PFSK-1 (cell line): ENCODE data around the genes OR51C1P, OR51F2, OR51T1, OR51Q1, OR52N5, CAVIN3 and OR2AG1.

GRCh38 chr11:4697622-4698021 is at the start of gene OR51C1P:
OR51C1P (minus strand) TSS chr11:4697853.
- RRBS, result no CpG with 5 or more reads among the region's 3 CpGs

- RRBS, result no CpG with 5 or more reads among the region's 1 CpG
Measured at GRCh38 chr11:4821118-4821407, at the start of gene OR51F2. OR51F2 (plus strand) TSS chr11:4821321.

- RRBS, result no CpG with 5 or more reads among the region's 1 CpG
Measured at GRCh38 chr11:4881575-4882054, at the start of gene OR51T1. OR51T1 (plus strand) TSS chr11:4881900.

DNA sequence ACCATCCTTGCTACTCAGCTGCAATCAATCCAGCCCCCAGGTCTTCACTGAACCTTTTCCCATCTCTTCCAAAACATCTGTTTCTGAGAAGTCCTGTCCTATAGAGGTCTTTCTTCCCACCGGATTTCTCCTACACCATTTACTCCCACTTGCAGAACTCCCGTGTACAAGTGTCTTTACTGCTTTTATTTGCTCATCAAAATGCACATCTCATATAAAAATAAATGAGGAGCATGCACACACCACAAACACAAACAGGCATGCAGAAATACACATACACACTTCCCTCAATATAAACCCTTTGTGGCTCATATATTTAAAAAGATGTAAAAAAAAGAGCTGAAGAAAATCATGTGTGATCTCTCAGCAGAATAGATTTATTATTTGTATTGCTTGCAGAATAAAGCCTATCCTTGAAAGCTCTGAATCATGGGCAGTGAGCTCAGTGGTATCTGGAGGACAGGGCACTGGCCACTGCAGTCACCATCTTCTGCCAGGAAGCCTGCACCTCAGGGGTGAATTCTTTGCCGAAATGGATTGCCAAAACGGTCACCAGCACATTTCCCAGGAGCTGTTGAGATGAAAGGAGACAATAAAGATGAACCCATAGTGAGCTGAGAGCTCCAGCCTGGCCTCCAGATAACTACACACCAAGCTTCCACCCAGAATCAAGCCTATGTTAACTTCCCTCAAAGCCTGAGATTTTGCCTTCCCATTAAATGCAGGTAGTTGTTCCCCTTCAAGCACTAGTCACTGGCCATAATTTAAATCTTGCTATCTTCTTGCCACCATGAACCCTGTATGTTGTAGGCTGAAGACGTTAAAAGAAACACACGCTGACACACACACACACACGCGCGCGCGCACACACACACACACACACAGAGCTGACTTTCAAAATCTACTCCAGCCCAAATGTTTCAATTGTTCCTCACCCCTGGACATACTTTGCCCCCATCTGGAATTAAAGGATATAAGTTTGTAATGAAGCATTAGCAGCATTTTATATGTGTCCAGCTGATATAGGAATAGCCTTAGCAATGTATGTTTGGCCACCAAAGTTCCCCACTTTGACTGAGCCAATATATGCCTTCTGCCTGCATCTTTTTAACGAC is 1.4 kb downstream of the HBG1 start:
- RRBS, result no CpG with 5 or more reads among the region's 12 CpGs

DNA sequence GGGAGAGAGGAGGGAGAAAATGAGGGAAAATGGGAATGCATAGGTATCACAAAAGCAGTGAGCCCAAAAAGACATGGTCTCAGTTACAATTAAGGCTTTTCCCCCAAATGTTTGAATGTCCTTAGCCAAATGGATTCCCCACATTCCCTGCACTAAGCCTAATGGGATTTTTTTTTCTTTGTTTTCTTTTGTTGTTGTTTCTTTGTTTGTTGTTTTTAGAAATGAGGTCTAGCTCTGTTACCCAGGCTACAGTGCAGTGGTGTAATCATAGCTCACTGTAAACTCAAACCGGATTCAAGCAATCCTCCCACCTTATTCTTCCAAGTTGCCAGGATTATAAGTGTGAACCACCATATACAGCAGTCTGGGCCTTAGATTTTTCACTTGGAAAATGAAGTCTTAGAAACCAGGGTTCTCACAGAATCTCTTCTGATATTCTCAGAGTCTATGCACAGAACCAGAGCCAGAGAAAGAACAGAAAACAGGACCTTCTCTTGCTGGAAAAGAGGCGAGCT is 420 bp downstream of the OR51M1 start:
- RRBS, result no CpG with 5 or more reads among the region's 2 CpGs

DNA sequence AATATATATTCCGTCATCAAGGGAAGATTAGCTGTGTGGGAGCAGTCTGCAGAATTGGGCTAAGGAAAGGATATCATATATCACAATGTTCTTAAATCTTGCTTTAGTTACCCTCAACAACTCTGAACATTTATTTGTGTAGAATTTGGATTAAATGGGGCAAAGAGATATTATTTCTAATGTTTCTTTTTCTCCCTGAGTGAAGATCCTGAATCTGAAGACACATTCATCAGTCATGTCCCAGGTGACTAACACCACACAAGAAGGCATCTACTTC is at the start of gene OR51Q1:
Gene OR51Q1 (plus strand): TSS at position 146 of the 277 bp plus-strand sequence.
- RRBS, result no CpG with 5 or more reads among the region's 1 CpG

DNA sequence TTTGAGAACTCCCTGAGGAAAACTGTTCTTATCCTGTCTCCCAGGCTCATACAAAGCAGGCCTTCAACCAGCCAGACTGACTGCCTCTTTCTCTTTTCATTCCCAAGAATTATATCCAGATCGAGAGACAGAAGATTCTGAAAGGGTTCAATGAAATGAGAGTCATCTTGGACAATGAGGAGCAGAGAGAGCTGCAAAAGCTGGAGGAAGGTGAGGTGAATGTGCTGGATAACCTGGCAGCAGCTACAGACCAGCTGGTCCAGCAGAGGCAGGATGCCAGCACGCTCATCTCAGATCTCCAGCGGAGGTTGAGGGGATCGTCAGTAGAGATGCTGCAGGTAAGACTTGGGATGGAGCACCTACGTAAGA is 8.6 kb downstream of the TRIM22 start:
- RRBS, result no CpG with 5 or more reads among the region's 5 CpGs

GRCh38 chr11:5783198-5783588 is at the start of gene OR52N5:
OR52N5 (minus strand) TSS chr11:5783355.
- RRBS, result no CpG with 5 or more reads among the region's 3 CpGs

- RRBS, result no CpG with 5 or more reads among the region's 6 CpGs
Measured at GRCh38 chr11:5809165-5809641, 479 bp downstream of the OR52N2 start.

GRCh38 chr11:6225822-6226347 is 8.6 kb downstream of the FHIP1B start:
- RRBS, result no CpG with 5 or more reads among the region's 2 CpGs

DNA sequence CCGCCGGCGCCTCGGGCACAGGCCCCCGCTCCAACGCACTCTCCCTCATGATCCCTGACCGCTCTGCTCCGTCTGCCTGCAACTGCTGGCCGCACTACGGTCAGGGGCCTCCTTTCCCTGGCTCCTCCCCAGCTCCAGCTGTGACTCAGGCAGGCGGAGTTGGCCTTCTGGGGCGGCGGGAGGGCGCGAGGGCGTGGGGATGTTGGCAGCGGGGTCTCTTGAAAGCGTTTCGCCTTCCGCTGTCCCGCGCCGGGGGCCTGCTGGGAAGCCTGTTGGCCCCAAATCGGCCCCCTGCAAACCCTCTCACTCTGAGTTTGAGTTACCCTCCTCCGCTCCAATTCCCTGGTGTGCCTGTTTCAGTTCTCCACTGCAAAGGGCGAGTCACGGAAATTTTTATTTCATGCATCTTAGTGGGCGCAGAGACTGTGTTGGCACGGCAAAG is at the start of gene CAVIN3:
Gene CAVIN3 (minus strand): TSS at position 74 of the 442 bp plus-strand sequence.
- RRBS, result no CpG with 5 or more reads among the region's 29 CpGs

- RRBS, result no CpG with 5 or more reads among the region's 2 CpGs
Measured at GRCh38 chr11:6365534-6366141, 24.6 kb upstream of the SMPD1 start.

DNA sequence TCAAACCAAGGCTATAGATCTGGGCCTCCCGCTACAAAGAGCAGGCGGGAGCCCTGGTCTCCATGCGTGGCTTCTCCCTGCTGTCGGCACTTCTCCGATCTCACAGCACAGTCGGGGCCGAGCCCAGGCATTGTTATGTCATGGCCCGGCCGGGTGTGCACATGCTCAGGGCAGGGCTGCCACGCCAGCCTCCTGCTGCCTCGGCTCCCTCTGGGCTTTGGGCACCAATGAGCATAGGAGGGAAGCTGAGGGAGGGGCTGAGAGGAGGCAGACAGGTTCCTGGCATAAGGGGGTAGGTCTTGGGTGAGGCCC is 16.7 kb downstream of the RRP8 start:
- RRBS, result no CpG with 5 or more reads among the region's 11 CpGs

DNA sequence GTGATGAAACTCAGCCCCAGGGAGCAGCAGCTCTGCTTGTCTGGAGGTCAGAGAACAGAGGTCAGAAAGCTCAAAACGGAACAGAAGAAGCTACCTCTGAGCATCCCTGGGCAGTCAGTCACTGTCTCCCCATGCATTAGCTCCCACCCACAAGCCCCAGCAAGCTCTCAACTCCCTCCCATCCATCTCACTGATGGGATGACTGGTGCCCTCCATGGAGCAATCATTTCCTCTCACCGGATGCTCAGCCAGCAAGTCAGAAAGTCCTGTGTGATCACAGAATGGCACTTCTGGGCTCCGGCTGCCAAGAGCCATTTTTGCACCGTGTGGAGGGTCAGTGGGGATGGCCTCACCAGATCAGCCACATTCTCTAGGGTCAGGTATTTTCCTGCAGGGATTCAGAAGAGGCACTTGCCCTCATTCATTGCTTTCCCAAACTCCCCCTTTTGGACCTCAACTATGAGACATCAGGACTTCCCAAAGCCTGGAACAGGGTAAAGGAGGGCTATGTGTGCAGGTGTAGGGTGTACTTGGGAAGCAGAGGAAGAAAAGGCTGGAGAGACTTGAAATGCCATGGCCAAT is 1.7 kb downstream of the TPP1 start:
- RRBS, result 76% methylated on average over 2 of the region's 4 CpGs

DNA sequence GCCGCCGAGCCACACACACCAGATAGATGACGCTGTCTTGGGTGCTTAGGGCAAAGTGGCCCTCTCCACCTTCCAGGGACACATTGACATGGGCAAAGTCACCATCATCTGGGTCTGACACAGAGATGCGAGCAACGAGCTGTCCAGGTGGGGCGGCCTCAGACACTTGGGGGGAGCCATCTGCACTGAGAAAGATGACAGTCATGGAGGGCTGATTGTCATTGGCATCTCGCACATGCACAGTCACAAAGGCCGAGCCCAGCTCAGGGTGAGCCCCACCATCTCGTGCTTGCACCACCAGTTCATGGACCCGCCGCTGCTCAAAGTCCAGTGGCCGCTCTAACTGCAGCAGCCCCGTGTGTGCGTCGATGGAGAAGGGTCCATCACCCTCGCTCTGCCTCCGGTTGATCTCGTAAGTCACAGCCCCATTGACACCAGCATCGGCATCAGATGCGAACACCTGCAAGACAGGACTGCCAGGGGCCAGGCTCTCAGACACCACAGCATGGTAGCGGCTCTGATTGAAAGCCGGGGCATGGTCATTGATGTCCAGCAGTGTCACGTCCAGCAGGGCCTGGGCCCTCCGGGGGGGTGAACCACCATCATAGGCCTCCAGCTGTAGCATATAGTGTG is 15.2 kb downstream of the DCHS1 start:
- RRBS, result 87% methylated on average over 3 of the region's 24 CpGs

DNA sequence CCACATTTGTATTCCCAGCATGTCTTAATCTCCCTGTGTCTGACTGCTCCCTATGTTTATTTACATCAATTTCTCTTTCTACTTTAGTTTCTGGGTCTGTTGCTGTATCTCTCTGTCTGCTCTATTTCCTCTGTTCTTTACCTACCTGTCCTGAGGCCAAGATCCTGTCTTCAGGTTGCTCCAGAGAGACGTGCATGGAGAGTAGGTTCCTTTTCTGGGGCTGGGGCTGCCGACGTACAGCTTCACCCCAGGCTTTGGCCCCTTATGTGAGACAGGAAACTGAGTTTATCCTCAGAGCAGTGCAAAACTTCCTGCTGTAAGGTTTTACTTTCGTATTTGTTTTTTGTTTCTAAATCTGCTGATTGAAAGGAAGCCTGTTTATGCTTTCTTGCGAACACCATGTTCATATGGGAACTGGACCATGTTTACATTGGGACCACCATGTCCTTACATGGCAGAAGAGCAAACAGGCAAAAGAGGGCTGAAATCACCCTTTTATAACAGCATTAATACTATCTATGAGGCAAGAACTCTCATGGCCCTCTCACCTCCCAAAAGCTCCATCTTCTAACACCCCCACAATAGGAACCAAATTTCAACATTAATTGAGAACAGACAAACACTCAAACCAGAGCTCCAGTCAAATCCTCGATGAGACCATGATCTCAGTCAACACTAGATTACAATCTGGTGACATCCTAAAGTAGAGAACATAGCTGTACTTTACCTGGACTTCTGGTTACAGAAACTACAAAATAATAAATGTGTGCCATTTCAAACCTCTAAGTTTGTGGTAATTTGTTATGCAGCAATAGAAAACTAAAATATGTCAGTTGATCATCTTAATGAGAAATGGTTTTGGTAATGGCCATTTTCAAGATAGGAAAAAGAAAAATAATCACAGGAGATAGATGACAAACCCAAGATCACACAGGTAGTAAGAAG is 25.3 kb downstream of the OR2AG2 start:
- RRBS, result no CpG with 5 or more reads among the region's 6 CpGs

- RRBS, result no CpG with 5 or more reads among the region's 1 CpG
Measured at GRCh38 chr11:6782841-6783101, at the start of gene OR2AG1. OR2AG1 (plus strand) TSS chr11:6783020.

GRCh38 chr11:7571893-7572797 is 58.3 kb downstream of the PPFIBP2 start:
- RRBS, result no CpG with 5 or more reads among the region's 5 CpGs

DNA sequence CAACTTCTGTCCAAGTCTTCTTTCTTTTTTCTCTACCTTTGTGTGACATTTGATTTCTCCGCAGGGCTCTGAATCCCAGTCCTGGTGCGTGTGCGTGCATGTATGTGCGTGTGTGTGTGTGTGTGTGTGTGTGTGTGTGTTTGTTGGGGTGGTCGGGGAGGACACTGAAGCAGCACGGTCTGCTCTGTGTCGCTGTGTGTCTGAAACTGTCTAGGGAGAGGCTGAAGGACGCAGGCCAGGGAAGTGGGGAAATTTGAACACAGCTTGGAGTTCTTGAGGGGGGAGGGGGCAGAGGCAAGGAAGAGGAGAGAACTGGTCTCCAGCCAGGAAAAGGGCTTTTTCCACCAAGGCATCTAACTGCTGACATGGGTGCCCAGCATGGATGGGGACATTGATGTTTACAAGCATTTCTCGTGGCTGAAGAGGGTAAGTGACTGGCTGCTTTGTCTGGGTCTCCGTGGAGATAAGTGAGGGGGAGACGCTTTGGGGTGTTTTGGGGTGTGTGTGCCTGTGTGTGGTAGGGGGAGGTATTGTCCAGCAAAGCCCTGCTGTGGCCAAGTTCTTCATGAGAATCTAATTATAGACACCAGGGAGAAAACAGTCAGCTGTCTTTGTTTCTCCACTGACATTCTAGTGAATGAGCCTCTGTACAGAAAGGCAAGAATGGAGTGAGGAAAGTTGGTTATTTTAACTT is 63.6 kb downstream of the PPFIBP2 start:
- RRBS, result no CpG with 5 or more reads among the region's 11 CpGs

DNA sequence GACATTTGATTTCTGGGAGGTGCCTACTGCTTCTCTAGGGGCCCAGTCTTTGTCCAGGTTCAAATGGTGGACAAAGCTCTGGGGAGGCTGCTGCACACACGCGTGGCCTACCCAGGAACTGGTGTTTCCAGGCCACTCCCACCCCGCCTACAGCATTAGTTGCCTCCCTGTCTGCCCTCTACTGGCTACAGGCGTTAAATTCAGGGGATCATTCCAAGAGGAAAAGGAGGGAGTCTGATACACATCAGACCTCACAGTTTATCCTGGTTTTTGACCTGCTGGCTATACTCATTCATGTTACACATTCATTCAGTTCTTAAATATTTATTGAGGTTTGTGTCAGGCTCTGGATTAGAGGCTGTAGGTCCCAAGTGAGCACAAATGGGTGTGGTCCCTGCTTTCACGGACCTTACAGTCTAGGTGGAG is 11.7 kb downstream of the TUB start:
- RRBS, result no CpG with 5 or more reads among the region's 5 CpGs